HT1080 (cell line): ENCODE data around the genes SPAG5 and PROCA1.

RAMPAGE:
- cytosol, long total RNA, result no peak
- long total RNA, result no peak
- nucleus, long total RNA, result no peak
These were observed 76.3 kb downstream of the KSR1 start for GRCh38 chr17:27532256-27533233.

DNA sequence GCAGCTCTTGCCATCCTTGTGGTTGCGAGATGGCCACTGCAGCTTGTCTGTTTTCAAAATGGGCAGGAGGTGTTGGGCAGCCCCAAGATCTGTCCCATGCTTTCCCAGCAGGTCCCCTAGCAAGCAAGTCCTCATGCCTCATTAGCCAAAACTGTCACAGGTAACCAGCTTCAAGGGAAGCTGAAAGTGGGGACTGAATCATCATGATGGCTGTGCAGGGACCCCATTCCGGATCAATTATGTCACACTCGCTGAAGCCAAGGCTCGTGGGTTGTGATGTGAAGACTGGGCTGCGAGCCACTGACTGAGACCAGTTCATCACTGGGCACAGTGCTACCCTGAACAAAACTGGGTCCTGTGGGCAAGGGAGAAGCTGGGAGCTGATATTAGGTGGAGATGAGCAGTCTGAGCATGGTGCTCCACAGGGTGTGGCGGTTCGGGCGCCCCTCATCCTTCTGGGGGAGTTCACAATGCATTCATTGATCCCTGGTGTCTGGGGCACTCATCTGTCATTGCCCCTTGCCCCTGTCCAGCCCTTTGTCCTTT lies 82.2 kb downstream of the KSR1 start:
RAMPAGE:
- cytosol, long total RNA, result no peak
- long total RNA, result no peak
- nucleus, long total RNA, result no peak

DNA sequence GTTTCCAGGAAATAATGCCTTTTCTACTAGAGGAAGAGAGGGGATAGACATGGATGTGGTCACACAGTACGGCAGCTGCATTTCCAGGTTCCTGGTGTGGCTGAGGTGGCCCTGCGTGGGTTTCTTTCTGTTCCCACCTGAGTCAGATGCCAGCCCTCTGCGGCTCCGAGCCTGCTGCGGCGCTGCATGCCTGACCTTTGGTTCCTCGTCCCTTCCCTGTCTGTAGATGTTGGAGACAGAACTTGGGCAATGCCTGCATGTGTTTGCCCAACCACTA lies 71.9 kb upstream of the LGALS9 start:
RAMPAGE:
- cytosol, long total RNA, result no peak
- long total RNA, result no peak
- nucleus, long total RNA, result no peak

RAMPAGE:
- cytosol, long total RNA, result no peak
- long total RNA, result no peak
- nucleus, long total RNA, result no peak
These were observed 48.4 kb upstream of the LGALS9 start for GRCh38 chr17:27582463-27583103.

GRCh38 chr17:27605391-27605885 lies 25.6 kb upstream of the LGALS9 start:
RAMPAGE:
- cytosol, long total RNA, result no peak
- long total RNA, result no peak
- nucleus, long total RNA, result no peak

GRCh38 chr17:27812156-27812541 lies 11.8 kb upstream of the NOS2 start:
RAMPAGE:
- cytosol, long total RNA, result no peak
- long total RNA, result no peak
- nucleus, long total RNA, result no peak

DNA sequence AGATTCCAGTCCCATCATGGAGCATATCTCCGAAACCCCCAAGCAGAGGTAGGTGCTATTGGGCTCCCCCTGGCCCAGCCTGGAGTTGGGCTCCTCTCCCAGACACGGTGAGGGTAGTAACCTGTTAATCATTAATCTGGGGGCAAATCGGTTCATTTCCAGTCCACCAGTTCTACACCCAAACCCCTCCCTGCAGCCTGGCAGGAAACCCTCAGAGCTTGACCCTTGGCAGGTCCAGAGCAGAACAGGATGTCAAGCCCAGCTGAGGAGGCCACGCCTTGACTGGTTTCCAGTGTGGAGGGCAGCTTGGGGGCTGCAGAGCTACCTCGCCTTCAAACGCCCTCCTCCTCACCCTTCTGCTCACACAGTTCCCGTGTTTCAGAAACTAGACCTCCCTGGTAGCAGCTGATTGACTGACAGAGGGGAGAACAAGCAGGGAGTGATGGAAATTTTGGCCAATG lies 60.4 kb upstream of the TMEM97 start:
RAMPAGE:
- cytosol, long total RNA, result no peak
- long total RNA, result no peak
- nucleus, long total RNA, result no peak

RAMPAGE:
- cytosol, long total RNA, result no peak
- long total RNA, result no peak
- nucleus, long total RNA, result no peak
These were observed 7.3 kb downstream of the TMEM97 start for GRCh38 chr17:28326089-28326854.

DNA sequence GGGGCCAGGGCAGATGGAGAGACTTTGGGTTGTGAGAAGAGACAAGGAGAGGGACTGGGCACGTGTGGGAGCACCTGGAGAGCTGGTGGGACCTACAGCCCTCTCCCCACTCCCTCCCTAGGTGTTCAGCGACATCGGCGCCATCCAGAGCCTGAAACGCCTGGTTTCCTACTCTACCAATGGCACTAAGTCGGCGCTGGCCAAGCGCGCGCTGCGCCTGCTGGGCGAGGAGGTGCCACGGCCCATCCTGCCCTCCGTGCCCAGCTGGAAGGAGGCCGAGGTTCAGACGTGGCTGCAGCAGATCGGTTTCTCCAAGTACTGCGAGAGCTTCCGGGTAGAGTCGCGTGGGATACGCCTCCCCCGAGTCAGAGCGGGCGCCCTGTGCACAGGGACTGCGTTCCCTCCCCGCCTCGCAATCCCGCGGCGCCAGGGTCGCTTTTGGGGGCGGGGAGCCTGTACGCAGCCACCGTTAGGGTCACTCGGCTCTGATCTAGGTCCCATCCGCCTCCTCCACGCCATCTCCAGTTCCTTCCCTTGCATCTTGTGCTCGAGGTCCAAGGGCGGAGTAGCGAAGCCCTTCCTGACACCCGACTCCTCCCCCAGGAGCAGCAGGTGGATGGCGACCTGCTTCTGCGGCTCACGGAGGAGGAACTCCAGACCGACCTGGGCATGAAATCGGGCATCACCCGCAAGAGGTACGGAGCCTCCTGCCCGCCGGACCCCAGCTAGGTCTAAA lies 12.9 kb downstream of the SARM1 start:
RAMPAGE:
- cytosol, long total RNA, result no peak
- long total RNA, result no peak
- nucleus, long total RNA, result no peak

RAMPAGE:
- cytosol, long total RNA, result no peak
- long total RNA, result no peak
- nucleus, long total RNA, result no peak
These were observed 2.7 kb upstream of the SLC13A2 start for GRCh38 chr17:28470547-28471280.

GRCh38 chr17:28482627-28483308 lies 9.3 kb downstream of the SLC13A2 start:
RAMPAGE:
- cytosol, long total RNA, result no peak
- long total RNA, result no peak
- nucleus, long total RNA, result no peak

GRCh38 chr17:28551854-28552226 lies 584 bp downstream of the UNC119 start:
RAMPAGE:
- cytosol, long total RNA, result no peak
- long total RNA, result no peak
- nucleus, long total RNA, result no peak

DNA sequence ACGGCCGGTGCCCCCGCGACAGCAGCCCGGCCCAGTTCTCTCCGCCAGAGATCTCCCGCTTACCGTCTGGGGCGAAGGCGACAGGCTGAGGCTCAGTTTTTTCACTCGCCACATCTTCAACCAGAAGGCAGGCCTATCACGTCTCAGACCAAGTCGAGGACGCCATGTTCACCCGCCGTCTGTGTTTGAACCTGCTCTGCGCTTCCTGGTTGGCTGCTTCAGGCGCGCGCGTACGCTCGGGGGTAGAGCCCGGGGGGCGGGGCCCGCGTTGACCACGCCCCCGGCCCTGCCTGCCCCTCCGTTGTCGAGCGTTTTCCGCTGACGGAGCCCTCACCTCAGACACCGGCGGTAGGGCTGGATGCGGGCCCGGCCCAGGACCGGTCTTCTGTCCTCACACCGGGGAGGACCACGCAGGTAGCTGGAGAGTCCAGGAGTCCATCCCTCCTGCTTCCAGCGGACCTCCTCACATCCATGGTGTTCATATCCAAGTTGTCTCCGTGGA lies at the start of gene SPAG5:
TSS of gene SPAG5 (minus strand) at position 193 of the 502 bp plus-strand sequence.
RAMPAGE:
- cytosol, long total RNA, result start-site peak on the minus strand centred at position 165 of the sequence, 45 bp wide, 193 and 249 reads in 2 replicates
- long total RNA, result start-site peak on the minus strand centred at position 191 of the sequence, 54 bp wide, 145 reads
- nucleus, long total RNA, result no peak

DNA sequence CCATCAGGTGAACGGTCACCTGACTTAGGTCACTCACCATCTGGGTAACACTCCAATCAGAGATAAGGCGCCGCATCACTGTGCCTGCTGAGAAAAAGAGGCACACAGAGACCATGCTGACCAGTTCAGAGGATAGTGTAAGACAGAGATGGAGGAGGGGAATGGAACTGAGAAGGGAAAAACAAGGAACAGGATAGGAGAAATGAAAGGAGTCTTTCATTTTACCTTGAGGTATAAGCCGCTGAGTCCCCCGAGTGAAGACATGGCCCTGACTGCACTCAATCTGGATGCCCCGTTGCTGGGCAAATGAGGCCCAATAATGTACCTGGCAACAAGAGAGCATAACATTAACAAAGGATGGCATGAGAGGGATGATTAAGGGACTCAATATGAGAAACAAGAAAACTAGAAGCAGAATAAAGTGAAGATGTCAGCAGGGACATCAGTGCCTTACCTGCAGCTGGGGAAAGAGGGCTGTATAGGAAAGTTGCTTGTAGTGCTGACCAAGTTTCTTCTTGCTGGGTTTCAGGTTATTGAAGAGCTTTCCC lies 13.3 kb downstream of the BLTP2 start:
RAMPAGE:
- cytosol, long total RNA, result no peak
- long total RNA, result no peak
- nucleus, long total RNA, result no peak

DNA sequence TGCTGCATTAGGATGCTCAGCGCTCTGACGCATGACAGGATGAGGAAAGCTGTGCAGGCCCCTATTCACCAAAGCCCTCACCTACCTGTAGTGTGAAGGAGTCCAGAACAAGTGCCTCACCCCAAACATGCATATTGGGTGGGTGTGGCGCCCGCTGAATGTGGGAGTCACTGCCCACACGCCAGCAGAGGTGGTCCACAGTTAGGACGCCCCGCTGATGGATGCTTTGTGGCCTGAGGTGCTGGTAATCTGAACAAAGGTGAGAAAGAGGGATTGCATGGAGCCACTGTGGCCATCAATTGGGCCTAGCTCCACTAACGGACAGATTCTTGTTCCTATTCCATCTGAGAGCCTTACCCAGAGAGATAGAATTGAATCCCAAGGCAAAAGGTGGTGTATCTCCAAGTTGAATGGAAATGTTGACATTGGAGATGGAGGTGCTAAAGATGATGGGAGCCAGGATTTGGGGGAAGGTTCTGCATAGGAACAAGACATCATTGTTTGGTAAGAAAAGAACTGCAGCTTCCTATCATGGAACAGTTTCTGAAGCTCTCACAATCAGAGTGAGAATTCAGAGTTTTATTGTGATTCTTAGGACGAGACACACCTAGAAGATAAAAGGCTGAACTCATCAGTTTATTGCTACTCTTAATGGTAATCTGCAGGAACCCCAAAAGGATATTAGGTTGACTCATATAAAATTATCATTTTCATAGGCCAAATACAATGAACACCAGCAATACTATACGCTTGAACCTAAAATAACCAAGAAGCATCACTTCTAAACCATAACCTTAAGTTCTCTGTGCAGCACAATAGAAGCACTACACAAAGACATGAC lies 6.6 kb downstream of the BLTP2 start:
RAMPAGE:
- cytosol, long total RNA, result no peak
- long total RNA, result no peak
- nucleus, long total RNA, result no peak

RAMPAGE:
- cytosol, long total RNA, result no peak
- long total RNA, result no peak
- nucleus, long total RNA, result no peak
These were observed at the start of gene PROCA1 for GRCh38 chr17:28711217-28712269. TSS of gene PROCA1 (minus strand) at chr17:28711888.

GRCh38 chr17:28749825-28750865 lies 6.3 kb downstream of the TRAF4 start:
RAMPAGE:
- cytosol, long total RNA, result no peak
- long total RNA, result no peak
- nucleus, long total RNA, result no peak

DNA sequence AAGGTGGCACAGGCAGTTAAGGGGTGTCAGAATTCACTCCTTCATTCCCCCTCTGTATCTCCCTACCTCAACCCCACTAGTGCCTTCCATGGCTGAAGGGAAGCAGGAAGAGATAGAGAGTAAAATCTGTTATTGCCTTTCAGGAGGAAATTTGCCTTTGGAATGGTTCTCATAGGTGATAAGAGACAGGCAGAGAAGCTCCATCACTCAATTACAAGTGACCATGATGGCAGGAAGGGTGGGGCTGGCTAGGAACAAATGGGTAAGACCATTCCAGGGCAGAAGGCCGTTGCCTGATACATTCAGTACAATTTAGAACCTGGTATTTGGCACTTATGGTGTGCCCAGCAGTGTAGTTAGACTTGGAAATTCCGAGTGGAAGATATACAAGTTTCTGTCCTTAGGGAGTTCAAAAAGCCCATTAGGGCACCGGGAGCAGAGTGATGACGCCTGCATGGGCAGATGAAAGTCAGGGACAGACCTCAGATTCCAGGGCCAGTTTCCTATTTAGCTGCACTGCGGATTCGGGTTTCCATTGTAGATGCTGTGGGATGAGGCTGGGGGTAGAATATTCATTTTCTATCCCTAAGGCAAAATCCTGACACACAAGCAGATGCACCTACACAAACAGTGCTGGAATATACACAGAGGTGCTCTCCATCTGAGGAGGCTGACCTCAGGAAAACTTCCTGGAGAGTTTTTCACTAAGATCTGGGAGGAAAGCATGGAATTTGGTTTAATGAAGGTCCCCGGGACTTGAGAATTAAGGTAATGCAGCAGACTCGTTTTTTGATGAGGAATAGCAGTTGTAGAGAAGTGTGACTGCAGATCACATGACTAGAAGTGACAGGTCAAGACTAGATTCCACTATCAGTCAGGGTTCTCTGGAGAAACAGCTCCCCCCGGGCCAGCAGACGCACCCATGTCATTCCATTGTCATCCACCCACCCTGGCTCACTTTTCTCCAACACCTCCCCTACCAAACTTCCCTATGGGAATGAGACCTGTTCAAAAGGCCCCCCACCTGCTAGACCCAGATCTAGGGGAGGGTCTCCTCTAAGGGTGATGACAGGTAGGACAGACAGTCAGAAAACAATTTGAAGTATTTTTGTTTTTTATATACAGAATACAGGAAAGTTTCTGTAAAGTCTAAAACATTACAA lies 1.7 kb upstream of the DHRS13 start:
RAMPAGE:
- cytosol, long total RNA, result no peak
- long total RNA, result no peak
- nucleus, long total RNA, result no peak

DNA sequence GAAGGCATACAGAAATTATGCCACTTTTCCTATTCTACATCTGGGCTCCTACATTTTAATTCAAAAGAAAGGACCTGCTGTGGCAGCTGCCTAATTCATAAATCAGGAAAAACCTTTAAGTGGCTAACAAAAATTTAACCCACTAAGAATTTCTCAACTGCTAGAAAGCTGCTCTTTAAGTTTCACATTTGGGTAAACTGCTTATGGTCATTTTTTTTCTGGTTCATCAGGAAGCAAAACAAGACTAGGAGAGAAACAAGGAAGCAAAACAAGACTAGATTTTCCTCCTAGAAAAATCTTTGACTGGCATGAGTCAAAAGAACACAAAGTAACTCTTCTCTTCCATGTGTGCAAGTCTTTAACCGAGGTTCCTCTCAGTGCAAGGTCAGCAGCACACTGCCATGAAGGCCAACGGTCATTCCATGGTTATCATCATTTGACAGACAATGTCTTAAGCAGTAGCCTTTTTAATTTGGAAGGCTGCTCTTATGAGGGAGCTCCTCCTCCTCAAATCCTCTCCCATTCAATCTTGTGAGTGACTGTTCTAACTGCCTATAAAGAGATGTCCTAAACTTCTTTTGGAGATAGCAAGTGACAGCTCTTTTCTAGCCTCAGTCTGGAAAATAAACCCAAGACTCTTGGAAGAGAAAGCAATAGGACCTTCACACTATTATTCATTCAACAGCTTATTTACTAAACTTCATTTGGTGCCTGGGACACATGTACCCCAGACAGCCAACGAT lies 15.4 kb upstream of the DHRS13 start:
RAMPAGE:
- cytosol, long total RNA, result no peak
- long total RNA, result no peak
- nucleus, long total RNA, result no peak

RAMPAGE:
- cytosol, long total RNA, result no peak
- long total RNA, result no peak
- nucleus, long total RNA, result no peak
These were observed 22.1 kb downstream of the SEZ6 start for GRCh38 chr17:28983459-28984488.